Peripheral blood mononuclear cell (primary cell): ENCODE data around the genes AADACL4, PRAMEF12, PRAMEF11 and LRRC38.

DNA sequence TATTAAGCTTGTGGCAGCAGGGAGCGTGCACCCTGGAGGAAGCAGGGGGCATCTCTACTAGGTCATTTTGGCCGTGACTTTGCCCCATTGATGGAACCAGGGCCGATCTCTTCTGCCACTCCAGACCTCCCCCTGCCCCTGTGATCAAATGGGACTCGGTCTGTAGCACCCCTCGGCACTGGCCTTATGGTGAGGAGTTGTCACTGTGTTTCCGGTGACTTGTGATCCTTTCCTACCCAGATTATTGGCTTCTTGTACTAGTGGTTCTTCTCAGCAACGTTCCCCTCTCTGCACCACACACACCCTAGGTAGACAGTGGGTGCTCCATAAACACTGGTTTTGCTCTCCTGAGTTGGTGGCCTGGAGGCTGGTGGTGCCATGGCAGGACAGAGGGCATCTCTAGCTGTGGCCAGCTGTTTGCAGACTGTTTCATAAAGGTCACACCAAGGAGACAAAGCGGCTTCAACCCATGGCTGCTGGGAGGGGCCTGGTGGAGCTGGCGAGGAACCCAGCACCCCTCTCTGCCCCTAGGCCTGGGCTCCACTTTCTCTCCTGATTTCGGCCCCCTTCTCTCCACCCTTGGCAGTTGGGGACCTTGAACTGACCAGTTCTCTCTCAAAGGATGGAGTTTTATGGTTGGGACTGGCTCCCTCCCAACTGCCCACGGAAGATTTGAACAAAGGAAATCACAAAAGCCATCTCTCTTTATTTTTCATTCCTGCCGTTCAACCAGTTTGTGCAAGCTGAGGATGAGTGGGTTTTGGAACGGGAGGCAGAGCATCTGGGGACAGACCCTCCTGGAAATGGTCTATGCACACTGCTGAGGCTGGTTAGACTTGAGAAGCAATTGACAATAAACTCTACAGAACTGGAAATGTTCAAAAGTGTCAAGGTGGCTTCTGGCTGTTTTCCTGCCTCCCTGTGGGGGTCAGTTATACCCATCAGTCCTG, 50.5 kb downstream of the DHRS3 start:
- PRO-cap, 8 experiments: no peak in any of the 8 experiments

GRCh38 chr1:12600346-12600887, 17.6 kb downstream of the DHRS3 start:
- PRO-cap, 8 experiments: peak in 1 of 8 experiments; most common minus-strand start chr1:12600679 (in 1)

DNA sequence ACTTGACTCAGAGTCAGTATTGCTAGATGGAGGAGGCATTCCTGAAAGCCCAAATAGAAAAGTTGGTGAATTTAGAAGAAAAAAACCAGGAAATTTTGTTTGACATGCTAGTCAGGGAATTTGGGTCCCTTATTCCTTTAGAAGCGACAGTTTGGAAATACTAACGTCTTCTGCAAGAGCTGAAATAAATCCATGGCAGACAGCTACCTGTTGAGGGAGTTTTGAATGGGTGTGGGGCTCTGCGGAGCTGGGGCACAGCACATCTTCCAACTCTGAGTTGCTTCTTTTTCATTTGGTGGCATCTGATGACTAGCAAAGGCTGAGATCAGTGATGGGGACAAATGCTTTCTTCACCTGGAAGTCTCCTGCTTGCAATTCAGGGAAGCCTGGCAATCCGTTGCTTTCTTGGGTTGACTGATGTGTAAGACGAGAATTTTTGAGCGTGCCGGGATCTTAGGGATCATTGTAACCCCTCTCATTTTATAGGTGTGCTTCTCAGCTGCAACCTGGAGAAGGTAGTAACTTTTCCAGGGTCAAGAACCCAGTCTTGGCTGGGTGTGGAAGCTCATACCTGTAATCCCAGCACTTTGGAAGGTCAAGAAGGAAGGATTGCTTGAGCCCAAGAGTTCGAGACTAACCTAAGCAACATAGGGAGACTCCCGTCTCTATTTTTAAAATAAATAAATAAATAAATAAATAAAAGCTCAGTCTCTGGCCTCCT, 6.6 kb downstream of the DHRS3 start:
- PRO-cap, 8 experiments: peak in 3 of 8 experiments; most common minus-strand start position 277 of the sequence (in 2)

DNA sequence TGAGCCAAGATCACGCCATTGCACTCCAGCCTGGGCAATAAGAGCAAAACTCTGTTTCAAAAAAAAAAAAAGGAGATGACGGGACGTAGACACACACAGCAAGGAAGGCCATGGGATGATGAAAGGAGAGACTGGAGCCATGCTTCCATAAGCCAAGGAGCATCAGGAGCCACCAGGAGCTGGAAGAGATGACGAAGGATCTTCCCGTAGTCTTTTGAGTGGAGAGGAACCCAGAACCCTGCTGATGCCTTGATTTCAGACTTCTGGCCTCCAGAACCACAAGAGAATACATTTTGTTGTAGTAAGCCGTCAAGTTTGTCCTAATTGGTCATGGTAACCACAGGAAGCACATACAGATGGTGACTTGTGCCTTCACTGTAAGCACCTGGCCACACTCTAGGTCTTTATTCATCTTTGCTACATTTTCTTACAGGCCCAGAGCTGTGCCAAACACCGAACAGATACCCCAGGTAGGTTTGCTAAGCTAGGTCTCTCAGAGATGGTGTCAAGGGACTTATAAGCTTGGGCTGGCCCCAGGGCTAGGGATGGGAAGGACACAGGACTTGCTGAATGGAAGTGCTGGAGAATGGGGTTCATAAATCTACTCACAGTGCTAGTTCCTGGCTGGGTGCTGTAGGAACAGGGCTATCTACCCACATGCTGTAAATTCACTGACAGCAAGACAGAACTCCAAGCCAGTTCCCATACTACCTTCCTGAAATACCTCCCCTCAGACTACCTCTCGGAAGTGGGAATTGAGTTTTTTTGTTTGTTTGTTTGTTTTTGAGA, 4.8 kb downstream of the DHRS3 start:
- PRO-cap, 8 experiments: peak in 4 of 8 experiments; most common minus-strand start position 107 of the sequence (in 2)

DNA sequence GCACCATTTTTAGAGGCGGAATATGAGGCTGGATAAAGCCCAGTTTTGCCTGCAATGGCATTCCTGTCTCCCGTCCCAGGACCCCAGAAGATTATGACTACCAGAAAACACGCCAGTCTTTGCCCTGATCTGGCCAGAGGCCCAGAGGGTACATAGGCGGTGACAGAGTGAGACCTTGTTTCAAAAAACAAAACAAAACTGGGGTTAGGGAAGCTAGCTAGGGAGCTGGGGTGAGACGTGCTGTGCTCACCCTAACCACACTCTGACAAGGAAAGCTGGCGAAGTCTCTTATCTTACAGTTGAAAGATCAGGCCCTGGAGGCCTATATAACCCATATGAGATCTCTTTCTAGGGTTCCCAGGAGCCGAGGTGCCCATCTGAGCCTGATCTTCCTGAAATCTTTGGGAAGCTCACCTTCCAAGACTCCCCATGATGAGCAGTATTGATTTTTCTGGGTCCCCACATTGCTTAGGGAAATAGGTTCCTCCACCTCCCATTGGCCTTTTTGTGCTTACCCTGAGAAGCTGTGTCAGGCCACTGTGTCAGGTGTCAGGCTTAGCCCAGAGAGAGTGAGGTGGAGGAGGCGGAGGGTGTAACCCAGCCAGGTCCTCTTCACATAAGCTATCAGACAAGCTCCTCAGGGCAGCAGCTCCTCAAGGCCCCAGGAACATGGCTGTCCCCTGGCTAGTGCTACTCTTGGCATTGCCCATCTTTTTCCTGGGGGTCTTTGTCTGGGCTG, at the start of gene AADACL4:
Gene AADACL4, plus strand, starts transcription at position 208 of the 739 bp plus-strand sequence.
- PRO-cap, 8 experiments: no peak in any of the 8 experiments

DNA sequence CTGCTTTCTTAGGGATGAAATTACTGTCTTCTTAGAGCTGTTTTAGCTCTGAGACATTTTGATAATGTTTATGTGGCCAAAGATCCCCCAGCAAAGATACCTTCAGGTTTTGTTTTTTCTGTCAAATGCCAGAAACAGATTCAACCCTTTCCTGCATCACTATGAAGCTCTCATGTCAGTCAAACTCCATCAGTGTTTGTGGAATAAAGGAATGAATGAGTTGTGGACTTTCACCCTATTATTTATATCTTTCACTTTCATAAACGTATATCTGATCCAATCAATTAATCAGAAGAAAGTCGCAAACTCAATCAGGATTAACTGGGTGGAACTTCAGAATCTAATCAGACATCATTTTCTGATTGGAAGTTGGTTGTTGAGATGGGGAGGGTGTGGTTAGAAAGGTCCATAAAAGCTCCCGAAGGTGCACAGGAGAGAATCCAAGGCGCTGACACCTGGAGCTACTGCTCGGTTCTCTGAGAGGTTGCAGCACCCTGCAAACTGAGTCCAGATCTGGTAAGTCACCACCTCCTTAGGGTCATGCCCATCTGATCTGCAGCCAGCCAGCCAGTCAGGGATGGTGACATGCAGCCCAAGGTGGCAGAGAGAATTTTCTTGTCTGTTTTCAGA, at the start of gene PRAMEF12:
Gene PRAMEF12, plus strand, starts transcription at position 438 of the 630 bp plus-strand sequence.
- PRO-cap, 8 experiments: no peak in any of the 8 experiments

GRCh38 chr1:12810827-12811537, 19.8 kb downstream of the PRAMEF1 start:
- PRO-cap, 8 experiments: no peak in any of the 8 experiments

- PRO-cap, 8 experiments: no peak in any of the 8 experiments
Measured at GRCh38 chr1:12831272-12831761, at the start of gene PRAMEF11. Gene PRAMEF11 (minus strand): TSS chr1:12831410.

- PRO-cap, 8 experiments: no peak in any of the 8 experiments
Measured at GRCh38 chr1:13513558-13514280, at the start of gene LRRC38. Gene LRRC38 (minus strand): TSS chr1:13514003.

DNA sequence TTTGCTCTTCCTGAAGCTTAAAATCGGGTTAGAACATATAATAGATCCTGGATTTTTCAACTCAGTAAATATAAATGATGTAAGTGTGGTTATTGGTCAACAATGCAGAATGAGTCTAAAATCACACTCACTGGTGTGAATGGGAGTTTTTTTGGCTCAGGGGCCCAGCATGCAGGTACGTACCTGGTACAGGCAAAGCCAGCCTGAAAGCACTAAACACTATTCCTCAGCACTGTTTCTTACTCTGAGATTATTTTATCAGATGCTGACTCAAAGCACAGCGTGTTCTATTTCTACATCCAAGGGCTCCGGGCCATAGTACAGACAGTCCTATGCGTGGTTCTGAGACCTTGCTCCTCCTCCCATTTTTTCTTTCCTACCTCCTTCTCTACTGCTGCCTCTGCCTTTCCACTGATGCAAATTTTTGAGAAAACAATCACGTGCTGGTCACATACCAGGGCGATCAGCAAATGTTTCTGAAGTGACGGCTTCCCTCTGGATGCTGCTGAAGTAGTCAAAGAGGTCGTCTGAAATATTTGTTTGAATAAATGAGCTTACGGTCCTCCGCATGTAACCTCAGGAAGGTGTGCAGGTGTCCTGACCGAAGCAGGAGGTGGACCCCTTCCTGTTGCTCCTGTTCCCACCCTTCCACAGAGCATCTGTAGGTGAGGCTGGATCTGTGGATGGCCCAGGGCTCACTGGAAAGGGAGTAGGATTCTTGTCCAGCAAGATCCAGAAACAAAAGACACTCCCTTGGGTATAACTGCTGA, 36.3 kb downstream of the PDPN start:
- PRO-cap, 8 experiments: no peak in any of the 8 experiments

GRCh38 chr1:13713289-13713870, 13.4 kb downstream of the PRDM2 start:
- PRO-cap, 8 experiments: no peak in any of the 8 experiments

DNA sequence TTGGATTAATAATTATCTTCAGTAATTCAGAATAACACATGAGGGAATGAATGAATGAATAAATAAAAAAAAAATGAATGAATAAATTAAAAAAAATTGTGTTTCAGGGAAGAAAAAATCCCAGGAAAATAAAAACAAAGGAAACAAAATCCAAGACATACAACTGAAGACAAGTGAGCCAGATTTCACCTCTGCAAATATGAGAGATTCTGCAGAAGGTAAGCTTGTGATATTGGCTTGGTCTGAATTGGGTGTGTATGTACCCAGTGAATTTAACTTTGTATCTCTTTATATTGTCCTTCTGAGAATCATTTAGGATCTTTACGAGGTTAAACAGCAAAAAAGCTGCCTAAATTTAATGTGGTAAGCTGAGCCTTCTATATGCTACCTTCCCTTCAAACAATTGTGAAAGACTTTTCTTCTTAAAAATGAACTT, 73.0 kb downstream of the PRDM2 start:
- PRO-cap, 8 experiments: no peak in any of the 8 experiments

DNA sequence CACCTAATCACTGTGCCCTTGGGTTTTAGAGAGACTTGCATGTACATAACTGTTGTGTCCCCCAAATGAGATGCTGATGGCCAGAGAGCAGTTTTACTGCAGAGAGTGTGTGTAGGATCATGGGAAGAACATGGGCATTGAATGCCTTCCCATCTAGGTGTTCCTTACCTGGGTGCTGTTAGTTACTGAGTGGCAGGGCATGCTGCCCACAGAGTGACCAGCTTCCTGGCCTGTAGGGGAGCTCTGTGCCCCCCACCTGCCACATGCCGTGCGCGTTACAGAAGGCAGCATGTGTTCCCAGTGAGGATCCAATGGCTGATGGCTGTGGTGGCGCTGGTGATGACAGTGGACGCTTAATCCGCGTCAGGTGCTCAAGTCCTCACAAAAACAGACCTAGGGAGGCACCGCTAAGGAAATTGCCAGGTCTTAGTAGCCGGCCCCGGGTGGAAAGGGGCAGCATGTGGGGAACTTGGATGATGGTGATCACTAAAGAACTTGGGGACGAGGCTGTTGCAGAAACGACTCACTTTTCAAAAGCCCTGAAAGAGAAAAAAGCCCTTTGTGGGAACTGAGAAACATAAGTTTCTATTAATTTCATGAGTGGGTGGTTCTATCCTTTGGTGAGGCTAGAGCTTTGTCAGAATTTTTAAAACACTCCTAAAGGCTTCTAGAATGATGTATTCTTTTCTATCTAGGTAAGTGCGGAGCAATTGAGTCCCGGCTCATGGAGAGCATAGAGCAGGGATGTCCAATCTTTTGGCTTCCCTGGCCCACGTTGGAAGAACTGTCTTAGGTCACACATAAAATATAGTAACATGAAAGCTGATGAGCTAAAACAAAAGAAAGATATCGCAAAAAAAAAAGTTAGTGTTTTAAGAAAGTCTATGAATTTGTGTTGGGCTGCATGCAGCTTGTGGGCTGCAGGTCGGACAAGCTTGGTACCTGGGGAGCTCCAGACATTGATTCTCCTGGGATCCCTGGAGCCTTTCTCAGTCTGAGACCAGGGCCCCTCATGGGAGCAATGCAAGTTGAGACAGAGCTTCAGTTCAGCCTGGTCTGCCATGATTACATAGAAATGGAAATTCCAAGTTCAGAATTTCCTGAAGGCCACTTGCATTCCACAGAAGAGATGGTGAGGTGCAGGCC, 93.4 kb downstream of the PRDM2 start:
- PRO-cap, 8 experiments: no peak in any of the 8 experiments

DNA sequence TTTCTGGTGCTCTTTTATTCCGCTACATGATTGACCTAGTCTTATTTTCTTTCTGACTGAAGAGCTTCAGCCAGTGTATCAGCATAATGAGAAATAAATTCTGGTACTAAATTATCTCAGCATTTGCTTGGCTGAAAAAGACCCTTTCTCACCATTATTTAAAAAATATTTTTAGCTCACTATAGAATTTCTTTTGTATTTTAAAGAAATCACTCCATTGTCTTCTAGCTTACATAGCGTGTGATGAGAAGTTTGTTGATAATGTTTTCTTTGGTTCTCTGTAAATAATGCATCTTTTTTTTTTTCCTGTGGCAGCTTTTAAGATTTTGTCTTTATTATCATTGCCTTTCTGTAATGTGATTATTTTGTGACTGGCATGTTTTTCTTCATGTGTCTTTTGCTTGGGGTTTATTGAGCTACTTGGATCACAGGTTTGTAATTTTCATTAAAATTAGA, 389.8 kb downstream of the PRDM2 start:
- PRO-cap, 8 experiments: no peak in any of the 8 experiments

DNA sequence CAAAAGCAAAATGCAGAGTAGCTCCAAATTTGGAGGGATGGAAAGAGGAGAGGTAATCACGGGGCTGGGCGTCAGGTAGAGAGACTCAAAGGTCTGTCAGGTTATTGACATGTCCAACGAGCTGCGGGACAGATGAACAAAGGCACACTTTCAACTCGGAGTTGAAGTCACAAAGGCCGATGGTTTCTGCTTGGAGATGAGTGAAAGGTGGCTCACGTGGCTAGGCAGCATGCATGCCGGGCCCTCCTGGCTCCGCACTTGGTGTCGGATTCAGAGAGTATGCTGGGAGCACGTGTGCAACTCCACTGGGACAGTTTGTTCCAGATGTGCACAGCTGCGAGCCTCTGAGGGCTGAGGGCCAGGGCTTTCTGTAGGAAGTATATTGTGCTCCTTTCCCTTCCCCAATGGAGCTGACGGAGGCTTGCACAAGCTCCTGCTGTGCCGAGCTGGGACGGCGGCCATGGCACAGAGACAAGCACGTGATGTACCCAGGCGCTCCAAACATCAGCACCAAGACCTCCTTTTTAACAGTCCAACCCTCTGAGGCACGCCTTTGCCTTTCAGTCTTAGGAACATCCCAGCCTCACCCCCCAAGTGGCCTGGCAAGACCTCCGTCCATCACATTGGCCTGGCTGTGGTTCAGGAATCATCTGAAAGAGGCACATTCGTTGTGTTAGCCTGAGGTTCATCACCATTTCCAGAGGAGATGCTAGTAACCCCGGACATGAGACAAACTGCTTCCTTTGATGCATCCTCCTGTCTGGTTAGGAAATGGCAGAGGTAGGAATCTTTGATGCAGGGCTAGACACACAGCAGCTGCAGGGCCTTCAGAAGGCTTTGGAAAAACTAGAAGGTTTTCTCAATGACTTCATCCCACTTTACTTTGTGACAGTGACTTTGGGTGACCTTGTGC, 339.3 kb upstream of the KAZN start:
- PRO-cap, 8 experiments: no peak in any of the 8 experiments

DNA sequence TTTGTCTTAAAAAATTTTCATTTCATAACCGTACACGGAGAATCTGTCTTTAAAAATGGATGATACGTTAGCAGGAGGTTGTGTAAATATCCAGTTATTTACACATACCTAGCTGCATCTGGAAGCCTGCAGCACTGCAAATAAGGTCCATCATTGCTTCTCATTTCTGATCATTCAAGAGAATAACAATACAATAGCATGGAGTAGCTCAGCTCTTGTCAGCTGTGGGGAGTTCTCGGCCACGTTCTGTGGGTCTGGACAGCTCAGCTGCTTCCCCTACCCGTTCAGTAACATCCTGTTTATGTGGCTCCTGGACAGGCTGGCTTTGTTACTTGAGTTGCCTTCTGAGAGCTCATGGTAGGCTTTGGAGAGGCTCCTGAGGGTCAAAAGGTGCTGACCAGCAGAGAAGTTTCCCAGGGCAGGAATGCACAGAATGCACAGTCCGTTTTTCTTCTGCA, 35.9 kb downstream of the KAZN start:
- PRO-cap, 8 experiments: no peak in any of the 8 experiments

DNA sequence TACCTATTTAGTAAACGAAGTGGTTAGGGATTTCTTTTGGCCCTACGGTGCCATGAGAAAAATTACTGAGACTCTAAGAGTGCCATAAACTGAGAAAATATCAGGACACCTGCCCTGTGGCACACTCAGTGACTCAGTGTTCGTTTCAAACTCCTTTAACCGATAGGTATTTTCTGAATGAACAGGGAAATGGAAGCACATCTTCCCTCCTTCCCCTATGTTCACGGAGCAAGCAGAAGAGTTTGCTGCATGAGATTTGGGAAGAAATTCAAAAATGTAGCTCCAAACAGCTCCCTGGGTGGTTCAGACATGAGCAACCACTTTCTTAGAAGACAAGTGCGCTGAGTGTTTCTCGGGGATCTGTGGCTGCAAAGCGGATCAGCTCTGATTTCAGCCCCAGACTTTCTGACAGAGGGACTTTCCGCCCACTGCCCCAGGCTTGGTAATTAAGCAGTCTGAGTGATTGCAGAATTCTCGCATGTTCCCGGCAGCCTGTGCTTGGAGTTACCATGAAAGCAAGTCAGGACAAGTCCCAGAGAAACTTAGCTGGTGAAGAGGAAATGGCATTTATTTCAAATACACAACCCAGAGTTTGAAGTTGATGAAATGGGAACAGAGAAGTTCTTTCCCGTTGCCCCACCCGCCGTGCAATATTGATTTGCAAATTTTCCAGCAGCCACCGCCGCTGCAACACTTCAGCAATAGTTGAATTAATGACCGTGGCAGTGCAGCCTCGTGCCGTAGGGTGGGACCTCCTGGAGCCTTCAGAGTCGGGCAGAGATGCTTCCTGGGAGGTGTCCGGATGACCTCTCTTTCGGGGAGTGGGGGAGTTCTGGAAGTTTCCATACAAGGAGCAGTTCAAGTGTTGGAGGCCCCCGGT, 134.5 kb downstream of the KAZN start:
- PRO-cap, 8 experiments: no peak in any of the 8 experiments

DNA sequence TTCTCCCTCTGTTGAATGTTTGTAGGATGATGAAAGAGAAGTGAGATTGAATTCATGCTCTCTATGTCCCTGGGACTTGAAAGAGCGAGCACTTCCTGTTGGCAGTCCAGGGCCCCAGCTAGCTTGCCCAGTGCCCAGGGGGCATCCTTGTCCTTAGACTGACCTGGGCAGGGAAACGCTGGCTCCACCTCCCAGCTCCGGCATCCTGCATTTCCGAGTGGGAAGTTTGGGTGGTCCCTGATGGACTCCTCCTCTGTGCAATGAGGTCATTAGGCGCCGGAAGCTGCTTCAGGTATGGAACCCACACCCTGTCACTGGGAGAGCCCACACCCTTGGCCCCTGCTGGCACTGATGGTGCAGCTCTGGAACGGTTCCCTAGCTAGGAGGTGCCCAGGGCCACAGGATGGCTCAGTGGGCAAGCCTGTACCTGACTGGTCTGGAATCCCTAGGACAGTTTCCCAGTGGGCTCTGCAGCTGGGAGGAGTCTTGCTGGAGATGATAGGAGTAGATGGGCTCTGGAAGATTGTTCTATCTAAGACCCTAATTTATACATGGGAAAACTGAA, 242.2 kb upstream of the TMEM51 start:
- PRO-cap, 8 experiments: no peak in any of the 8 experiments

DNA sequence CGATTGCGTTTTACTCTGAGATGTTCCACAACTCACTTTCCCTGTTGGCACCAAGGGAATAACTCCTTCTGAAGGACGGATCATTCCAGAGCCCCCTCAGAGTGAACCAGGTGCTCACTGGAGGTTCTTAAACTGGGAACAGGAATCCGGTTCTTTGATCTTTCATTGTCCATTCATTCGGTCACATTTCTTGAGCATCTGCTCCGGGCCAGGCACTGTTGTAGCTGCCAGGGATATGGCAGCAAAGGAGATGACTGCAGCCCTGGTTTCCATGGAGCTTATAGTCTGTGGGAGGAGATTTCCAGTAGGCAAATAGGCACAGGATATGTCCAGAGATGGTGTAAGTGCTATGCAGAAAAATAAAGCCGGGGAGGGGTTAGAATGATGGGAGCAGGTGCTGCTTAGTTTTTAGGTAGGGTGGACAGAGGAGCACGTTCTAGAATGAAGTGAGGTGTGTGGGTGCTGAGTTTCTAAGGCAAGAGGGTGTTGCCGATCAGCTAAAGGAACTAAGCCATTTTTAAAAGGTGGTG, 226.4 kb upstream of the TMEM51 start:
- PRO-cap, 8 experiments: no peak in any of the 8 experiments

- PRO-cap, 8 experiments: no peak in any of the 8 experiments
Measured at GRCh38 chr1:15155348-15156009, 1.9 kb downstream of the TMEM51 start.